Epithelial cell of proximal tubule (primary cell): Measurements from ENCODE around the gene ZNF557.

DNA sequence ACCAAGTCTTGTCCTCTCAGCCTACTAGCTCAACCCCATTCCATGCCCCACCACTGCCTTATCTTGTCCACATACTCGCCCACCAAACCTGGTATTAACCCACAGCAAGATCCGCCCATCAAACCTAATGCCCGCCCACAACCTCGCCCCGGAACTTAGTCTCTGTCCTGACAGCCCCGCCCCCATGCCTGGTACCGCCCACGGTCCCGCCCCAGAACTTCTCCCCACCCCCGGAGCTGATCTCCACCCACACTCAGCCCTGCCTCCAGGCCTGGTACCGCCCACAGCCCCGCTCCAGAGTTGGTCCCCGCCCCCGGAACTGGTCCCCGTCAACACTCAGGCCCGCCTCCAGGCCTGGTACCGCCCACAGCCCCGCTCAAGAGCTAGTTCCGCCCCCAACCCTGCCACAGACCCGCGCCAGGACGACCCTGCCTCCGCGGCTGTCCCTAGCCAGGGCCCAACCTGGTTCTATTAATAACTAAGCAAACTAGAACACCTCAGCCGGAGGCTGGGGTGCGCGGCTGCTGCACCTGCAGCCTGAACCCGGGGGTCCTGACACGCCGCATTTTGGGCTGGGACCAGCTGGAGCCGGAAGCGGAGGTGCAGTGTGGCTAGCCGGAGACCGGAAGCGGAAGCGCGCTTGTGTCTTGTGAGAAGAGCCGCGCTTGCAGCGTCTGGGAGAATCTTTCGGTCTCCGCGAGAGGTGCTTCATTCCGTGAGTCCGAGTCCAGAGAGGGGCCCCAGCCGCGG is at the start of gene ZNF557:
Gene ZNF557 (plus strand): TSS at position 645 of the 750 bp plus-strand sequence.
- RAMPAGE, long total RNA, result no peak
- RRBS, result 2% methylated on average over 15 of the region's 47 CpGs

DNA sequence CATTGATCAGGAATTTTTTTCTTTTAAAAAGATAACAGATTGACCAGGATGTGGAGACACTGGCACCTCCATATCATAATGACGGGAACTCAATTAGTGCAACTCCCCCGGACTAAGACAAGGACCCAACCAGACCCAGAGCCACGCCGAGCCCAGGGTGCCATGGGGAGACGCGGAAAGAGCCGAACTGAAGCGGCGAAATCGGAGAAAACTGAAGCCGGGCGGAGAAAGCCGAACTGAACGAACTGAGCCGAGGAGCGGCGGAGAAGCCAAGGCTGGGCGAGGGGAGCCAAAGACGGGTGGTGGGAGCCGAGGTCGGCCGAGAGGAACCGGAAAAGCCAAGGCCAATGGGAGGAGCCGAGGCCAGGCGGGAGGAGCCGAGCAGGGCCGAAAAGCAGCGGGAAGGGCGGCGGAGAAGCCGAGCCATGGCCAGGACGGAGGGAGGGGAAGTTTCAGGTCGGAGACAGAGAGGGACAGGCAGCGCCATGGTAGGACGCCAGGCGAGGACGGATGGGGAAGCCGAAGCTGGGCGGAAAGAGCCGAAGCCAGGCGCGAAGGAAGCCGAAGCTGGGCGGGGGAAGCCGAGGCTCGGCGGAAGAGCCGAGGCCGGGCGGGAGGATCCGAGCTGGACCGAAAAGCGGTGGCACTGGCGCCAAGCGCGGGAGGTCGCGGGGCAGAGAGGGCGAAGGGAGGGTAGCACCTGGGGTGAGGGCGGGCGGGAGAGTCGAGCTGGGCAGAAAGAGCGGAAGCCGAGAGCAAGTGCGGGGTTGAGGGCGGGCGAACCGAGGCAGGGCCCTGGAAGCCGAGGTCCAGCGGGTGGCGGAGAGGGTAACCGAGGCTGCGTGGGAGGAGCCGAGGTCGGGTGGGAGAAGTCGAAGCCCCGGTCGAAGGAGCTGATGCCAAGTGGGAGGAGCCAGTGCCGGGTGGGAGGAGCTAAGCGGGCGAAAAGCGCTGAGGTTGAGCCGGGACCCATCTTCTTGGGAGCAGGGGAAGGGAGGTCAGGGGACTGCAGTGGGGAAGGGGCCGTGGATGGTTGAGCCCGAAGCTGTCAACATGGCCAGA is 29.5 kb downstream of the ZNF557 start:
- RAMPAGE, long total RNA, result no peak
- RRBS, result under 1% methylated on average over 12 of the region's 85 CpGs

- RAMPAGE, long total RNA, result no peak
- RRBS, result no CpG with 5 or more reads among the region's 6 CpGs
Measured at GRCh38 chr19:7112440-7112881, 43.0 kb downstream of the ZNF557 start.

- RAMPAGE, long total RNA, result no peak
- RRBS, result no CpG with 5 or more reads among the region's 28 CpGs
Measured at GRCh38 chr19:7142762-7143411, 73.4 kb downstream of the ZNF557 start.

DNA sequence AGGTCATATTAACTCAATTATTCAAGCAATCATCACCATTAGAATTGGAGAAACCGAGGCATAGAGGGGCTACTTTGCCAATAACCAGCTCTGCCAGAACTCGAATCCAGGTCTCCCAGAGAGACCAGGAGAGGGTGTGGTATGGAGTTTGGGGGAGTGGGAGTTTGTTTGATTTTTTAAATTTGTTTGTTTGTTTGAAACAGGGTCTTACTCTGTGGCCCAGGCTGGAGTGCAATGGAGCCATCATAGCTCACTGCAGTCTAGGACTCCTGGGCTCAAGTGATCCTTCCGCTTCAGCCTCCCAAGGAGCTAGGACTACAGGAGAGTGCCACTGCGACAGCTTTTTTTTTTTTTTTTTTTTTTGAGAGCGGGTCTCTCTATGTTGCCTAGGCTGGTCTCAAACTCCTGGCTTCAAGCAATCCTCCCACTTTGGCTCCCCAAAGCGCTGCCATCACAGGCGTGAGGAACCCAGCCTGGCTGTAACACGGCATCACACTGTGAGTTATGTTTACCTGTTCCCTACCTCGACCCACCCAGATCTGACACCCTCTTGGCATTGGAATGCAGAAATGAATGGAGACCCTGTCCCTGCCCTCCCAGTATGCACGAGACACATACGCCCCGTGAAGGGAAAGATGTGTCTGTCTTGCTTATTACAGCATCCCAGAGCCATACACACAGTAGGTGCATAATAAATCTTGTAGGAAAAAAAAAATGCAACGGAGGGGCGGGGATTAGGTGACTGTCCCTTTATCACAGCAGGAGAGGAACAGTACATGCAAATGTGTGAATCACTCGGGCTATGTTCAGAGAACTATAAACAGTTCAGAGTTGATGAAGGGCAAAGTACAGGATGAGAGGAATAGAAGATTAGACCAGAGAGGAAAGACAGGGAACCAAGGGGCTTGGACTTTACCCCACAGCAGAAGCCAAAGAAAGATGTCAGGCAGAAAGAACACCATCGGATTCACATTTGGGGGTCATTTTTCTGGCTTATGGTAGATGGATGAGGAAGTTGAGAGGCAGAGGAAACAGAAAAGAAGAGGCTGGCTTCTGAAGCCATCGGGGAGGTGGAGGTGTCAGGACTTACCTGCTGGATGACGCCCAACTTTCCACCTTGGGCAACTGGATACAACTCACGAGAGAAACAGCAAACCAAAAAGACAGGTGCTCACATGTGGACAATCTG is 94.6 kb downstream of the INSR start:
- RAMPAGE, long total RNA, result no peak
- RRBS, result no CpG with 5 or more reads among the region's 19 CpGs

- RAMPAGE, long total RNA, result no peak
- RRBS, result 100% methylated on average over 1 of the region's 28 CpGs
Measured at GRCh38 chr19:7428560-7429340, 60.1 kb downstream of the PEX11G start.

- RAMPAGE, long total RNA, result no peak
- RRBS, result 63% methylated on average over 8 of the region's 9 CpGs
Measured at GRCh38 chr19:7520773-7521112, 1.7 kb upstream of the MCOLN1 start.

- RAMPAGE, long total RNA, result no peak
- RRBS, result under 1% methylated on average over 12 of the region's 12 CpGs
Measured at GRCh38 chr19:7534834-7534993, 803 bp upstream of the PNPLA6 start.

- RAMPAGE, long total RNA, result no peak
- RRBS, result no CpG with 5 or more reads among the region's 6 CpGs
Measured at GRCh38 chr19:7635675-7636063, 1.2 kb upstream of the STXBP2 start.

DNA sequence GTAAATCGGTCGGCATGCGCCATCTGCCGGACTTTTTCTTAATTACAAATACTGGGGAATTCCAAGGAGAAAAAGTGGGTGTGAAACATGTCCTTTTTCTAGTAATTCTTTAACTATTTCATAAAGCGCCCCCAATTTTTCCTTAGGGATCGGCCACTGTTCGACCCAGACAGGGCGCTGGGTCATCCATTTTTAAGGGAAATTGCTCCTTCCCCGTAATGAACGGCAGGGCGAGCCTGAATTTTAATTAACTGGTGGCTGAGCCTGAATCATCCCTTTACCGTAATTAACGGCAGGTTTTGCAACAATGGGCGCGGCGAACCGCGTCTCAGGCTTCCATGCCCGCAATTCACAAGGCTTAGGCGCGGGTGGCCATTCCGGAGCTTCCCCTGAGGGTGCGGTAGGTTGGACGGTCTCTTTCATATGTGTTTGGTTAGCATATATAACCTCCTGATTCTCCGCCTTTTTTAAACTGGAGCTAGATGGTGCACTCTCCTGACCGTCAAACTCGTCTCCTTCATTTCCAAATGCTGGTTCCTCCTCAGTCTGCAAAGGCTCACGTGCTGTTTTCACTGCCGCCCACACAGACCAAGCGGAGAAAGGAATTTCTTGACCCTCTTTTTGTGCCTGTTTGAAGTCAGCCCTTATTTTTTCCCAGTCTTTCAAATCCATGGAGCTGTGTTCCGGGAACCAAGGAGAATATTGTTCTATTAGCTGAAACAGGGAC is 30.1 kb upstream of the EVI5L start:
- RAMPAGE, long total RNA, result no peak
- RRBS, result no CpG with 5 or more reads among the region's 31 CpGs

DNA sequence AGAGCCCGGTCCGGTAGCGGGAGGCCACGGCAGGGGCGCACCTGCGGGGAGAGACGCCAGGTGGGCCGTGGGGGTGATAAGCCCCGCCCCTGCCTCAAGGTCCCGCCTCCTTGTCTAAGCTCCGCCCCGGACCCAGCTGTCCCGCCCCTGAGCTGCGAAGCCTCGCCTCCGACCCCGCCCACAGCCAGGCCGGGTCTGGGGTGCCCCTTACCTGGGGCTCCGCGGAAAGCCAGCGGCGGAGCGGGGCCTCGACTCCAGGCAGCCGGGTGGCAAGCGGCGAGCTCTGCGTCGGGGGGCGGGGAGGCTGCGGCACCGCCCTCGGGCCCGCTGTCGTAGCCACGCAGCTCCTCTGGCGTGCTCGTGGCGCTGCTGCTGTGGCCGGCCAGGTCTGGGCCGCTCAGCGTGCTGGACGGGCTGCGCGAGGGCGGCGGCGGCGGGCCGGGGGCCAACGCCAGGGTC is 4.7 kb downstream of the PRR36 start:
- RAMPAGE, long total RNA, result no peak
- RRBS, result 28% methylated on average over 30 of the region's 51 CpGs

- RAMPAGE, long total RNA, result no peak
- RRBS, result no CpG with 5 or more reads among the region's 20 CpGs
Measured at GRCh38 chr19:7900536-7901235, 3.0 kb upstream of the MAP2K7 start.

GRCh38 chr19:7907969-7908604 is 4.4 kb downstream of the MAP2K7 start:
- RAMPAGE, long total RNA, result no peak
- RRBS, result no CpG with 5 or more reads among the region's 14 CpGs

GRCh38 chr19:7969565-7969878 is 26.1 kb upstream of the TIMM44 start:
- RAMPAGE, long total RNA, result no peak
- RRBS, result no CpG with 5 or more reads among the region's 11 CpGs

- RAMPAGE, long total RNA, result no peak
- RRBS, result 1% methylated on average over 5 of the region's 31 CpGs
Measured at GRCh38 chr19:8001570-8002822, 3.4 kb downstream of the ELAVL1 start.

- RAMPAGE, long total RNA, result no peak
- RRBS, result no CpG with 5 or more reads among the region's 6 CpGs
Measured at GRCh38 chr19:8004693-8004975, 807 bp downstream of the ELAVL1 start.

- RAMPAGE, long total RNA, result no peak
- RRBS, result no CpG with 5 or more reads among the region's 5 CpGs
Measured at GRCh38 chr19:8316868-8317235, 4.3 kb downstream of the NDUFA7 start.

GRCh38 chr19:8323471-8324527 is 2.5 kb downstream of the RPS28 start:
- RAMPAGE, long total RNA, result no peak
- RRBS, result no CpG with 5 or more reads among the region's 12 CpGs

DNA sequence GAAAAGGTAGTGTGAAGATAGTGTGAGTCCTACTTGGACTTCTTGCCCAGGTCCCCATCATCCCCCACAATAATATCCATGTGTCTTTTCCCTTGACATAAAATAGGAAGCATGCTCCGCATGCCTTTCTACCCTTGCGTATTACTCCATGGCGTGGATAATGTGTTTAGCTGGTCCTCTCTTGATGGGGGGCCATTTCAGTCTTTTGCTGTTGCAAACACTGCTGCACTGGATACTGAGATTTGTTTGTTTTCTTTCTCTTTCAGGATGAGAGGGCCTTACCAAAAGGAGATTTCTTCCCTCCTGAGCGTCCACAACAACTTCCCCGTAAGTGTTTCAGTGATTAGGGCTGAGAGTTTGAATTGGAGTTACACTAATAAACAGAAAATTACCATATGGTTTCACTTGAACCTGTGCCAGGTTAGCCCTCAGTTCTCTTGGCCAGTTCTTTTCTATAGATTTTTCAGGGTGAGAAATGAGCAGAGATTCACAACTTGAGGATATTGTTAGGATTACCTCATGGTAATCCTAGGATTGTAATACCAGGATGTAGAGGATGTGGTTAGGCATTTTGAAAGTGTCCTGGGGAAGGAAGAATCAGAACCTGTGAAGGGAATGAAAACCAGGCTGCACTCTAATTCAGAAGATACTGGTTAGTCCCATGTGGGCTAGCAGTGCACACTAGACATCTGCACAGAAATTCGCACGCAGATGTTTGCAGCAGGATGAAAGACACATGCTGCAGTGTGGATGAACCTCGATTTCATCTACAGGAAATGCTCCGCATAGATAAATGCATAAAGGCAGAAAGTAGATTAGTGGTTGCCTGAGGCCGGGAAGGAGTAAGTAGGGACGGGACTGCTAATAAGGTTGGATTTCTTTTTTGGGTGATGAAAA is 24.0 kb downstream of the HNRNPM start:
- RAMPAGE, long total RNA, result no peak
- RRBS, result no CpG with 5 or more reads among the region's 11 CpGs

DNA sequence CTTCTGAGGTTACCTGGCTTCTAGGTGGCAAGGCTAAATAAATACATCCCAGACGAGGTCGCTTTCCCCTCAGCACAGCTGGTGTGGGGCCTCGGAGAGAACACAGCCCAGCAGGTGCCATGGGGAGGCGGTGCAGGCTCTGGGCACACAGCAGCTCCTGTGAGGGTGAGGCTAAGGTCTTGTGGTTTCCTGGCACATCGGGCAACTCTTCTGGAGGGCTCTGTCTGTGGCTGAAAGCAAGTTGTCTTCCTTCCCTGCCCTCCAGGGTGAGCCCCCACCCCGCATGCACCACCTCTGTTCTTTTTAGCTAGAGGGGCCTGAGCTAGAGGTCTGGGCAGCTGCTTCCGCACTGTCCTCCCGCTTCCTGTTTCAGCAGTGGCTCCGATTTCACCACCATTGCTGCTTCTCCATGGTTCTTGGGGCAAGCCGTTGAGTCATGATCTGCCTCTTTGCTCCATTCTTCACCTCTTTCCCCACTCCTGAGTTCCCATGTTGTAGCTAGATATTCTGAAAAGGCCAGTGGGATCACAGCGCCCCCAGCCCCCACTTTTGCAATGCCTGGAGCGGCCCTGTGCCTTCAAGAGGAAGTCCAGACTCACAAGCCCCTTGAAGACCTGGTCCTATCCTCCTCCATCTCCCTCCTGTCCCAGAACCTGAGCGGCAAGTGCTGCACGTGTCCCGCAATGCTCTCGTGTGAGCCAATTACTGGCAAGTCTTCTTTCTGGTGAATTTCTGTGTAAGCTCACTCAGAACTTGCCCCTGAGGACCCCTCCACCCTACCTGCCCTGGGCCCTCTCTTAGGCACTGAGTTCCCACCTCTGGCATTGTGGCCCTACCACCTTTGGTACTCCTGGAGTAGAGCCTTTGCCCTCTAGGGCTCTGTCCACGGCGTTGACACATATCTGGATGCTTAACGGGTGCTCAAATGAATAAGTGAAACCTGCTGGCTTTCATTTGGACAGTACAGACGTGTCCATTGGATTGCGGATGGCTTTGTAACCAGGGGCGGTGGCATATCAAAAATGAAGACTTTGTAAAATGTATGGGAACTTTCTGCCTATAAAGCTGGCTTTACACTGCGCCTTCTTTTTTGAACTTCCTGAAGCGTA is 14.7 kb downstream of the PRAM1 start:
- RAMPAGE, long total RNA, result no peak
- RRBS, result no CpG with 5 or more reads among the region's 24 CpGs